Measurements from ENCODE around the gene B3GALT5.

GRCh38 chr21:38770594-38771206 lies 35.0 kb upstream of the ETS2 start:
- PRO-cap: no peak

DNA sequence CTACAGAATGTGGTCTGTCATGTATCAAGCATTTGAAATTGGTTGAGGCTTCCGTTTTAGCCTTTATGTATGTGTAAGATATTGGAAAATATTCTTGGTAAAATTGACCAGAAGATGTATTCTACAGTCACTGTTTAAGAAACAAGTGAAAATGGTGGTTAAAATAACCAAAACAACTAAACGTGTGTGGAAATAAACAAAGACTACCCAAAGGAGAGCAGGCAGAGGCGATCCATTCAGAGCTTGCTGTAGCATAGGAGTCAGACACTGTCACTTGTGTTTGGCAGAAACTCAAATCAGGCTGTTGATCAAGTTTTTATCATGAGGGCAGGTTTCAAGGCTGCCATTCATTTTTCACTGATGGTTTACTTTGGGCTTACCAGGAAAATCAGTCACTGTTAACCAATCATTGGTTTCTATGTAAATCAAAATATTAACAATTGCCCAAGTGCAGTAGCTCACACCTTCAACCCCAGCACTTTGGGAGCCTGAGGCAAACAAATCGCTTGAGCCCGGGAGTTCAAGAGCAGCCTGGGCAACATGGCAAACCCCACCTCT lies 21.3 kb upstream of the ETS2 start:
- PRO-cap: no peak

DNA sequence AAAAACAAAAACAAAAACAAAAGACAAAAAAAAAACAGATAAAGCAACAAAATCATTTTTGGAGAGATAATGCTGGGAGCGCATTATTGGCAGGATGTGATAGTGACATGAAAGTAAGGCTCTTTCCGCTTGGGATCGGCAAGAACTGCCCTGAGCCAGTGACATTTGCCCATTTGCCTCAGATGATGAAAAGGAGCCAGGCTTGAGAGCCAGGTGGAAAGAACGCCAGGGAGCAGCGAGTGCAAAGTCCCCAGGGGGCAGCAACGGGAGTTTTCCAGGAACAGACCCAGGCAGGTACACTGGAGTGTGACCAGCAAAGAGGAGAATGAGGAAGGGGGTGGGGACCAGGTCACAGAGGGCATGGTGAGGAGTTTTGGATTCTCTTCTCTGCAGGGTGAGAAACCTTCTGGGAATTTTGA lies 10.8 kb upstream of the ETS2 start:
- PRO-cap: no peak

DNA sequence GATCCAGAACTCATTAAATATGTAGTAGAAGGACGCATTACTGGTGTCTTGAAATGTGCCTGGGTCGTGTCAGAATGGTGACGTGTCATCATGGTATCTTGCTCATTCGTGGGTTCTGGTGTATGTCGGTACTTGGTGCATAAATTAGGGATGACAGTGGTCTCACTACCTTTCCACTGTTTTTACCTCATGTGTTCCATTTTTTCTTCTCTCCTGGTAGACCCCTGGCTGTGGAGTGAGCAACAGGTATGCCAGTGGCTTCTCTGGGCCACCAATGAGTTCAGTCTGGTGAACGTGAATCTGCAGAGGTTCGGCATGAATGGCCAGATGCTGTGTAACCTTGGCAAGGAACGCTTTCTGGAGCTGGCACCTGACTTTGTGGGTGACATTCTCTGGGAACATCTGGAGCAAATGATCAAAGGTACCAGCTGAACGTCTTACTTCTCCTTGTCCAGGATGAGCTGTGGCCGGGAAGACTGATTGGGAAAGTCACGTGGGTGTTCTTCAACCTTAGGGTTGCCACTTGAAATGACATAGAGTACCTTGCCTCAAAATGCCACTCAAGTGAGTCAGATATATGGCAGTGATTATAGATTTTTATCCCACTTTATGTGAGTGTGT lies 8.9 kb downstream of the ETS2 start:
- PRO-cap: no peak

- PRO-cap: no peak
Observed at GRCh38 chr21:38830526-38831147, 24.9 kb downstream of the ETS2 start.

DNA sequence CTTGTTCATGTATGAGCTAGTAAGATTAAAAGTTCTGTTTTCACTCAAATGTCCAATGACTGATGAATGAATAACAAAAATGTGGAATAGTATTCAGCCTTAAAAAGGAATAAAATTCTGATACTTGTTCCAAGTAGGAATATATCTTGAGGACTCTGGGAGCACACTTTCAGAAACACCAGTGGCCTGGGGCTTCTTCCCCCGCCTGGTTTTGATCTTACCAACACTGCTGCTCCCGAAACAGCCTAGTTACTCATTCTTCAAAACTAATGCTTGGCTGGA lies 115.8 kb downstream of the ETS2 start:
- PRO-cap: no peak

GRCh38 chr21:39165291-39165559 lies 18.0 kb downstream of the PSMG1 start:
- PRO-cap: no peak

DNA sequence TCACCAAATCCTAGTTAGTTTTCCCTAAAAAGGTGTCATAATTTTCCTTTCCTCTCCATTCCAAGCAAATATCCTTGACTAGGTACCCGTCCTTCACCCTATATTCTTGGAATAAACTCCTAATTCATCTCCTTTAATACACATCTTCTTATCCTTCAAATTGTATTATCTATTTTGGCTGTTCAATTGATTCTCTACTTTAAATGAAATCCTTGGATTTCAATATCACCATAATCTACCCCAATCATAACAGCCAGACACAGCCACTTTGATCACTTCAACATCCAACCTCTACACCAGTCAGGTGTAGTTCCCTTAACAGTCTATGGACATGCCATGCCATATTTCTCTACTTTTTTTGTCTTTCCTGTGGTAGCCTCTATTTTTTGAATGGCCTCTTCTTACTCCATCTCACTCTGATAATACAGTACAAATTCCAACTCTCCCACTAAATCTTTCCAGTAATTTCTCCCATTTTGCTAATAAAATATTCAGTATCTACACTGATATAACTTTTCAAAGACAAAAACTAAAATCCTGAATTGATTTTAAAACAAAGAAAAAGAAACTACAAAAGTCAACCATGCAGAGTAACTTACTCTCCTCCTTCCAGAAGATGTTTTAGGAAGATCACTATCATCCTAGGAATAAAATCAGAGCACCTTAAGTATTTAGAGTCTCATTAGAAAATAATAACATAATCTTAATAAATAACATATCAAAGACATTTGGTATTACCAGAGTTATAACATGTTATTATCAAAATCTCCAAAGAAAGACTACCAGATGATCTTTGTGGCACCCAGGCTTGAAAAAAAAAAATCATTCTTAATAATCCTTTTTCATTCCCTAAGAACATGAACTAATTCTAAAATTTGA lies 29.1 kb upstream of the PSMG1 start:
- PRO-cap: no peak

DNA sequence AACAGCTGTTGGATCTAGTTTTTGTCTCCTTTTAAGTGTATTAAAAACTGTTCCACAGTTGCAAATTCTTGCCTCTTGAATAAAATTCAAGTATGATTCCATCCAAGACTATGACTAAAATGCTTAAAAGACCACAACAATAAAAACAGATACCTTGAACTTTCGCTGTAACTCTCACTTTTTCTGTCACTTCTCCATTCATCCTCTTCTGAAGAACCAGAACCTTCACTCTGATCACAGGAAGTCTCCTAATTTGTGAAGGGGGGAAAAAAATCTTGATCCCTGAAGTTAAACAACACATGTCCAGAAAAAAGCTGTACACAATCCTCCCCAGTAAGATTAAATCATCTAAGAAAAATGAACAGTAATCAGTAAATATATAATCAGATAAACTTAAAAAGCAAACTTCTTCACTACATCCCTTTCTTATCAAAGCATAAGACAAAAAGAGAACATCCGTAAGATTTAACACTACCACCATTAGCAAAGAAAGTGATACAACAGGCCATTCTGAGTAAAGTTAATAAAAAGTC lies 55.1 kb upstream of the PSMG1 start:
- PRO-cap: no peak

GRCh38 chr21:39612376-39613533 lies at the start of gene B3GALT5:
Gene B3GALT5, plus strand, starts transcription at chr21:39612940.
- PRO-cap: bidirectional peak, plus-strand start at chr21:39612755, minus-strand start at chr21:39612713; bidirectional peak, plus-strand start at chr21:39612940, minus-strand start at chr21:39612880; bidirectional peak, plus-strand start at chr21:39613032, minus-strand start at chr21:39613040

- PRO-cap: no peak
Observed at GRCh38 chr21:39642244-39642682, 29.5 kb downstream of the B3GALT5 start.

- PRO-cap: no peak
Observed at GRCh38 chr21:40054399-40054832, 187.2 kb downstream of the PCP4 start.

- PRO-cap: no peak
Observed at GRCh38 chr21:40188206-40188666, 321.0 kb downstream of the PCP4 start.

DNA sequence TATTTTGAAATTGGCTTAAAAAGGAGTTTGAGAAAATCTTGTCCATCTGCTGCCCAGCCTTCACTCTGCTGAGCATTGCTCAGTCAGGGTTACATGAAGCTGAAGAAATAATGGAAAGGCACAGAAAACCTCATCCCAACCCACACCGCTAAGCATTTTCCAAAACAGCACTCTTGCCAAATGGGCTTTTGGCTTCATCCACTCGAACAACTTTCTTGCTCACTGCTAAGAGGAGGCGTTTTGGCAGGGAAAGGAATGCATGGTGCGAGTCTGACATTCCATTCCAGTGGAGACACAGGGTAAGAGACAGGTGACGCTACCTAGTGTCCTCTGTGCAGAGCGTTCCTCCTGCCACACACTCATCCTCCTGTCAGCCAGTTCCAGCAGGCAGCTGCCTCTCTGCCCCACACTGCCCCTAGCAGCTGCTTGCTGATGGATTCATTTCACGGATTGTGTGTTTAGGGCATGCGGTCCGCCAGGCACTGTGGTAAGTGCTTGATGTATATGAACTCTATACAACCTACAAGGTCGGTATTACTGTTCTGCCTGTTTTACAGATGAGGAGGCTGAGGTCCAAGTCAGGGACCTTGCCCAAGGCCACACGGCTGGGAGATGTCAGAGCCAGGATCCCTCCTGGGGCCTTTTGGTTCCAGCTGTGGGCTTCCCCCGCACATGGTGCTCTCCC lies 25.8 kb upstream of the BACE2 start:
- PRO-cap: no peak

DNA sequence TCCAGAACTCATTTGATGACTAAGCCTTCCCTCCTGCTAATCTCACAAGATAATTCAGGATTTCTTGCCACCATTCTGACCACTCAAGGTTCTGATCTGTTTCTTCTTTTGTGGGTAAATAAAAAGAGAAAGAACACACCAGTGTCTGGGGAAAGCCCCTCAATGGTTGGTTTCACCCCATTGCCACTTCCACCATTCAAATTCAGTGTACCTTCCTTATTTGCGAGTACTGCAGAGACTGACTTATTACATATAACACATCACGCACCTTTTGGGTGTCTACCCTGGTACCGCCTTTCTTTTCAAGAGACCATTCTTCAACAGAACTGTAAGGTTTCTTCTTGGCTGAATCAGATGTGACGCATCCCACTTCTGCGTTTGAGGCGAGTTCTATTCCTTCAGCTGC lies 61.9 kb downstream of the BACE2 start:
- PRO-cap: no peak

GRCh38 chr21:41280272-41280813 lies 36.3 kb upstream of the FAM3B start:
- PRO-cap: no peak

DNA sequence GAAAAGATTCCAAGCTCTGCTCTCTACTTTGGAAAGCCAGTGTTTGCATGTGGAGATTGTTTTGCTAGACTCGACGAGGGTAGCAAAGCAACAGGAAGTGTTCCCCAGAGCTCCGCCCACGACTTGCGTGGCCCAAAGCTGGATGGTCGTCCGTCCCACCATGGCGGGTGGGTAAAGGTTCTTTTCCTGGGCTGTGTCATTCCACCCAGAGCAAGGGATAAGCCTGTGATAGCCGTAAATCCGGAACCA lies 8.0 kb downstream of the MX2 start:
- PRO-cap: bidirectional peak, plus-strand start at position 116 of the sequence, minus-strand start at position 45 of the sequence

GRCh38 chr21:41440827-41441058 lies 14.7 kb downstream of the MX1 start:
- PRO-cap: no peak

DNA sequence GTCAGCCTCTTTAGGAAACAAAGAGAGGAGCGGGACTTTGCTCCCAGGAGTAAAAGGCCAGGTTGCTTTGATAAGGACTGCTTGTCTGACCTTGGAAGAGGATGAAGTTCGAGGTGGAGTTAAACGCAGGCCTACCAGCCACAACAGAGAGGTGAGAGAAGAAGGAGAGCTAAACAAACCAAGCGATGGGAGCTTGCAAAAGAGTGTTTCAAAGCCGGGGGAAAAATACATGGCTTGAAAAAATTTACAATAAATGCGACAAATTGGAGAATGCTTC lies 50.0 kb upstream of the TMPRSS2 start:
- PRO-cap: no peak

- PRO-cap: no peak
Observed at GRCh38 chr21:41583272-41584088, 75.5 kb upstream of the TMPRSS2 start.